Cardiac atrium fibroblast (primary cell): ENCODE data around the gene PSMD13.

- RAMPAGE, long total RNA: no peak
Measured at GRCh38 chr11:197700-197980, 1.1 kb downstream of the ODF3 start.

DNA sequence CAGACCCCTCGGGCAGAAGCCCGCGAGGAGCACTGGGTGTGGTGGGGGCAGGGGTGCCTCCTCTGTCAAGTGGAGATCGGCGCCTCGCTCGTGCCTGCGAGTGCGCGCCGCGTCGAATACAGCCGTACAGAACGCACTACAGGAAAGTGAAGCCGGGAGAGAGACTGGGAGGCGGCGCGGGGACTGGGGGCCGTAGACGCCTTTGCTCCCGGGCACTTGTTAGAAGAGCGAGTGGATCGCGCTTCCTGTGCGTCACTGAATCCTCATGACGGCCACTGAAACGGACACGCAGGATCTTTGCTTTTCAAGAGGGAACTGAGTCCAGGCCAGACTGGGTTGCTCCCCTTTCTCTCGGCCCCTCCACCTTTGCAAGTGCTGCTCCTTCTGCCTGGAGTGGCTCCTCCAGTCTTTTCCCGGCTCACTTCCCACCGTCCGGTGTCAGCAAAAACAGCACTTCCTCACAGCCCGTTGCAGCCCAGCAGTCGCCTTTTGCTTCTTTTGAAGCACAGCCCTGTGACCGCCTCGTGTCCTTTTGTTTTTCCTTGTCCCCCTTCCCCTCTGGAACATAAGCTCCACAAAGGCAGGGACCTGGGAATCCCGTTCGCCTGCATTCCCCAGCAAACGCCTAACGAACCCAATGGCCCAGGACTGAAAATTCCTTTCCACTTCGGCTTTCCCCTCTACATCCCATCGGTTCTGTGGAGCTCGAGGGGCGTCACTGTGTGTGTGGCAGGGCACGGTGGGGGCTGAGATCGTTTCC, 473 bp downstream of the RIC8A start:
- RAMPAGE, long total RNA: no peak

DNA sequence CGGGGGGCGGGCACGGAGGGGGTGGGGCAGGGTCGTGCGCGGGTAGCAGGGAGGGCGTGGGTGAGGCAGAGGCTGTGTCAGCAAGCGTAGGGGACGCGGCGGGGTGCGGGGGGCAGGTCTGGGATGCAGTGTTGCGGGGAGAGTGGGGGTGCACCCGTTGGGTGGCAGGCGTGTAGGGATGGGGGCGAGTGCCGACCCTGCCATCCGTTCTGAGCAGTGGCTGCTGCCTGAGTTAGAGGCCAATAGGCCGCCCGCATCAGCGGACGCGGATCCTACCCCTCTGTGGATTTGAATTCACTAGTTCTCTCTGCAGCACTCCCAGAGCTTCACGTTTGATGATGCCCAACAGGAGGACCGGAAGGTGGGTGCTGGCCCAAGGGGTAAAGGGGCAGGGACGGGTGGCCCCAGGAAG, 1.5 kb downstream of the RIC8A start:
- RAMPAGE, long total RNA: no peak

DNA sequence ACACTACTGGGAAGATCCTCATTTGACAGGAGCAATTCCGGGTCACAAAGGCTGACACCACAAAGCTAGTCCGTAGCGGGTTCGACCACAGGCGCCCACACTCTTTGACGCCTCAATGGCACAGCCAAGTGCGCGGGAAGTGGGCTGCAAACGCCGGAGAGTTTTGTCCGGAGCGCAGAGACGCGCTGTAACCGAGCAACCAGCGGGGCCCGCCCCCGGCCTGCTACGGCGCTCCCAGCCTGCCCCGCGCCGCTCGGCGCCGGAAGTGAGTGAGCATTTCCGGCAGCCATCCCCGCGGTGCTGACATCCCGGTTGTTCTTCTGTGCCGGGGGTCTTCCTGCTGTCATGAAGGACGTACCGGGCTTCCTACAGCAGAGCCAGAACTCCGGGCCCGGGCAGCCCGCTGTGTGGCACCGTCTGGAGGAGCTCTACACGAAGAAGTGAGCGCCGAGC, at the start of gene PSMD13:
PSMD13 (plus strand) TSS at position 272 of the 453 bp plus-strand sequence.
- RAMPAGE, long total RNA: start-site peak on the plus strand centred at position 293 of the sequence, 75 bp wide, 280 and 157 reads in 2 replicates

- RAMPAGE, long total RNA: no peak
Measured at GRCh38 chr11:241671-242197, 5.0 kb downstream of the PSMD13 start.

GRCh38 chr11:295025-295893, 4.1 kb downstream of the IFITM5 start:
- RAMPAGE, long total RNA: no peak

DNA sequence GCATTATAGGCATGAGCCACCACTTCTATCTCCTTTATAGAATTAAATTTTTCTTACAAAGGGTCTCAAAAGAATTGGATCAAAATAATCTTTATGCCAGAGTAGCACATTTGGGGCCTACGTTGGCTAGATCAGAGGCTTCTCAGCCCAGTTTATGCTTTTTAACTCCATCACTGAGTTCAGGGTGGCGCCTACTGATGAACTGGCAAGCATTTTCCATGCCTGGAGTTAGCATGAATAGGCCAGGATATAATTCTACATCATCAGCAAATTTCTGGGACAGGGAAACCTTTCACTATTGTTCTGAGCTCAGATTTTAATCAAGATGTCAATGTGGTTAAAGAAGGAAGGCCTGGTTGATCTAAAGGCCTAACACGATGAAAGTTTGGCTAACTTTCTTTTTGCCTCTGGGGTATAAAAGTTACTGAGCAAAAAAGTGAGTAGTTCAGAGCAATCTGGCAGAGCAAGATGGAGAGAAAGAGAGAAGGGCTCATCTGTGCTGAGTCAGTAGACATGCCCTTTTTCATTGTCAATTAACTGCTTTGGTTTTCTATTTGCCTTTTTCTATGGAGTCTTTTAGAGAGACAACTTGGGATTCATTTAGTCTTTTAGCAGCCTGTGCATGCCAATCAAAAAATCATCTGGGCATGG, 21.7 kb upstream of the IFITM3 start:
- RAMPAGE, long total RNA: no peak

GRCh38 chr11:416120-416724, 1.4 kb upstream of the SIGIRR start:
- RAMPAGE, long total RNA: no peak

GRCh38 chr11:455245-455490, 5.1 kb downstream of the PTDSS2 start:
- RAMPAGE, long total RNA: no peak

GRCh38 chr11:455523-456160, 5.6 kb downstream of the PTDSS2 start:
- RAMPAGE, long total RNA: no peak

- RAMPAGE, long total RNA: no peak
Measured at GRCh38 chr11:469264-470318, 19.5 kb downstream of the PTDSS2 start.

DNA sequence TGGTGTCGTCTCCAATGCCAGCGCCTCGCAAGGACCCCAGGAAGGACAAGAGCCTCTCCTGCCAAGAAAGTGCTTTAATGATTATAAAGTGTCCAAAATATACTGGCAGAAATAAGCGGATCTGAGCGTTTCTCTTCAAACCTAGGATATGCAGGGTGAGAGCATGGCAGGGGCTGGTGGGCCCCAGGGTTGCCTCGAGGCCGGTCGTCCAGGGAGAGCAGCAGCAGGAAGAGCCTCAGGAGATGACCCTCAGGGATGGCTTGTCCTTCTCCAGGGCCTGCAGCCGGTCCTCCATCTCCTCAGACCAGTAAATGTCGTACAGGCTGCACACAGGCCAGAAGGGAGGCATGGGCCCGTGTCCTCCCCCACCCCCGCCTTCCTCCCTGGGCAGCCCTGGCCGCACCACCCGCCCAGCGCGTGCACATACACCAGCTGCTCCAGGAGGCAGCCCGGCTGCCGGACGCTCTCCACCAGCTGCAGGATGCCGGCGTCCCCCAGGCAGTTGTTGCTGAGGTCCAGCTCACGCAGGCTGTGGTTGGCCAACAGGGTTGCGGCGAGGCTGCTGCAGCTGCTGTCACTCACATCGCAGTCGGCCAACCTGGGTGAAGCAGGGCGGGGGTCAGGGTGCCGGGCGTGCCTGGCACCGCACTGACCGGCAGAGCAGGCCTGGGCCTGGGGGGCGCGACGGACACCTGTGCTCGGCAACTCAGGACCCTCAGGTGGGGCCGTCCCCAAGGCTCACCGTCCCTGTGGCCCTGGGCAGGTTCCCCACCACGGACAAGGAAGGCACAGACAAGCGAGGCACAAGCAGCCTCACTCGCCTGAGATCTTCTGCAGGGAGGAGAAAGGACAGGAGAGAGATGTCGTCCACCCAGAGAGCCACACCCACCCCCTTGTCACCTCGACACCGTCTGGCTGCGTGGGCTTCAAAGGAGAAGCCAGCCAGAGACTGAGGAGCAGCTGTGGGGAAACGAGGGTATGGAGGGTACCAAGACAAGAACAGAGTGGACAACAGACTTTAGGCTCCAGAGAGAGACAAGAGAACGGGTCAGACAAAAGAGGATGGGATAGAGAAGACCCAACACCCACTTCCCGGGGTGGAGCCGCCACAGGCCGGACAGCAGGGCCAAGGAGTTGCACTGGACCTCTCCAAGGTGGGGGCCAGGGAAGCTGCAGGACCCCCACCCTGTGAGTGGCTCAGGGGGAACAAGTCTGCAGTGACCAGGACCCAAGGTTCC, 12.2 kb downstream of the RNH1 start:
- RAMPAGE, long total RNA: no peak

DNA sequence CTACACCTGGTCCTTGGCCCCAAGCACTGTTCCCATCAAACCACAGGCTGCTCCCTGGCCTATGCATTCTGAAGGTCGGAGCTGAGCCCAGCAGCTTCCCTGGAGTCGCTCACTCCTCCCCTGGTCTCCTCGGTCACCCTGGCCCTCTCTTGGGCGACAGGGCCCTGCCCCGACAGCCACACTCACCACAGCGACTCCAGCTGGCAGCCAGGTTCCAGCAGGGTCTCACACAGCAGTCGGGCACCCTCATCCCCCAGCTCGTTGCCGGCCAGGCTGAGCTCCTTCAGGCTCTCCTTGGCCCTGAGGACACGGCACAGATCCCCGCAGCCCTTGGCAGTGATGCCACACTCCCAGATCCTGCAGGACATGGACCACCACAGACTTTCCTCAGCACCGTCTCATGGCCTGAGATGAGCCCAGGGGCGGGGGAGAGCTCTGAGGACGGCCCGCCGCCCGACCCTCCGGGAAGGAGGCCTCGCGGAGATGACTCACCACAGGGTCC, 8.7 kb downstream of the RNH1 start:
- RAMPAGE, long total RNA: no peak

DNA sequence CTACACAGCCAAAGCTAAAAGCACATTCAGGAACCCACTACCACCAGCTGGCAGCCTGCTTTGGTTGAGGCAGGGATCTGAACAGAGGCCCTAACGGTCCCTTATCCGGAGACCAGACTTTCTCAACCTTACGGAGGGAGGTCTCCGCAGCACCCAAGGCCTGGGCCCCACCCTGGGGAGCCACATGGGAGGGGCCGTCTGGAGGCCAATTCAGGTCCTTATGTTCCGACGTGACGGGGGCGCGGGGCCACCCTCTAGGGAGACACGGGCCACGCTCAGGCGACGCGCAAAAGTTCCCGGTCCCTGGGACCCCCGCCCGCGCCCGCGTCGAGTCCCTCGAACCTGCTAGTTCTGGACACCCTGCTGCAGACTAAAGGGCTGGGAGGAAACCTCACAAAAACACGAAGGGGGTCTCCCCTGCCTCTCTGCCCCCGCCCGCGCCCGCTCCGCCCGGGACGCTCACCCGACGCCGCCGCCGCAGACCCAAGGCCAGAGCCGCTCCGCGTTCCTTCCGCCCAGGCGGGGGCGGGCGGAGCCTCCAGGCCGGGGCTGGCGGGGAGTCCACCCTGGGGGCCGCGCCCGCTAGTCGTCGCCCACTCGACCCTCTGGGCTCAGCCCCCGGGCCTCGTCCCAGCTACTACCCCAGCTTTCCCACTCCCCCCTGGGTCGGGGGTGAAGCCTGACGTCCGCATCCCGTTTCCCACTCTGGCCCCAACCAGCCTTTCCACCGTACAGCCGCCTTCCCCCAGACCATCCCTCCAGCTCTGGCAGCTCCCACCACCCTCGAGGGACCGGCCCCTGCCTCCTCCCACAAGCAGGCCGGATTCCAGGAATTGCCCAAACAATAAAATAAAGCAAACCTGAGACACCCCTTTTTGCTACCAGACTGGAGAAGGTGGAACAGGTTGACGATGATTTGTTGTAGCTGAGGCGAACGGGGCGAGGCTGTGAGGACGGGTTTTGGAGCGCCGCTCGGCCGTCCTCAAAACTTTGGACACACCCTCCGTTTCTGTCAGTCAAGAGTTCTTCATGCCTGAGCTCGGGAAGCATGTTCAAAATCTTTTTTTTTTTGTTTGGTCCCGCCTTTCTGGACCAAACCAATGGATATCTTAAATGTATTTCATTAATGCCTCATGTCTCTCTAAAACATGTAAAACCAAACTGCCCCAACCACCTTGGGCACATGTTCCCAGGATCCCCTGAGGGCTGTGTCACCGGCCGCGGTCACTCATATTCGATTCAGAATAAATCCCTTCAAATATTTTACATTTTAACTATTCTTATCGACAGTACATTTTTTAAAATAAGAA, 2.6 kb downstream of the RNH1 start:
- RAMPAGE, long total RNA: start-site peak on the minus strand centred at position 508 of the sequence, 48 bp wide, 240 and 47 reads in 2 replicates; start-site peak on the minus strand centred at position 948 of the sequence, 115 bp wide, 358 and 20 reads in 2 replicates

- RAMPAGE, long total RNA: no peak
Measured at GRCh38 chr11:564229-564747, 3.5 kb downstream of the RASSF7 start.

DNA sequence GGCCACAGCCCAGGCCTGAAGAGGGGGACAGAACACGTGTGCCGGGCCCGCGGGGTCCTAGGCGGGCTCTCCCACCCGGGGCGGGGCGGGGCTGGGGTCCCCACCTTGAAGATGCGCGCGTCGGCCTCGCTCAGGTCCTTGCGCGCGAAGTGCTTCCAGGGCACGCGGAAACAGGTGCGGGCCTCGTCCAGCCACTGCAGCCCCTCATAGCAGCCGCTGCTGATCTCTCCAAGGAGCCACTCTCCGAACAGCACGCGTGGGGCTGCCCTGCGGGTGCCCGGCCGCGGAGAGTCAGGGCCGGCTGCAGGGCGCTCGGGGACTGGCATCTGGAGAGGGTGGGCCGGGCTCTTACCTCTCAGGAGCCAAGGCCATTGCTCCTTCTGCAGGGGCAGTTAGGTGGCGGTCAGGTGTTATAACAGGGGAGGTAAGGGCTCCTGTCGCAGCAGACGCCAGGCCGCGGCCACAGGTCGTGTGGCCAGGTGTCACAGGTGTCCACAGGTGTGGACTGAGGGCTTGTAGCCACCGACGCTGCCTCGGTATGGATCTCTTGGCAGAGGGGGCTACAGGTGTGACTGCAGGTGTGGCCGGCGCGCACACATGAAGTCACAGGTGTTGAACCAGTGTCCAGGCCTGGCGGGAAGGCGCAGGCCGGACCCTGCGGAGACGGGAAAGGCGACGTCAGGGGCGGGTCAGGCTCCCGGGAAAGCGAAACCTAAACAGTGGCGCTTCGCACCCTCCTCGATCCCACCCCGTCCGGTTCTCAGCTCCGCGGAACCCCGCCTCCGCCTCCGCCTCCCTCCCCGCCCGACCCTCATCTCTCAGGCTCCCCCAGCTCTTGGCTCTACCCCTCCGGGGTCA, 528 bp downstream of the IRF7 start:
- RAMPAGE, long total RNA: no peak

DNA sequence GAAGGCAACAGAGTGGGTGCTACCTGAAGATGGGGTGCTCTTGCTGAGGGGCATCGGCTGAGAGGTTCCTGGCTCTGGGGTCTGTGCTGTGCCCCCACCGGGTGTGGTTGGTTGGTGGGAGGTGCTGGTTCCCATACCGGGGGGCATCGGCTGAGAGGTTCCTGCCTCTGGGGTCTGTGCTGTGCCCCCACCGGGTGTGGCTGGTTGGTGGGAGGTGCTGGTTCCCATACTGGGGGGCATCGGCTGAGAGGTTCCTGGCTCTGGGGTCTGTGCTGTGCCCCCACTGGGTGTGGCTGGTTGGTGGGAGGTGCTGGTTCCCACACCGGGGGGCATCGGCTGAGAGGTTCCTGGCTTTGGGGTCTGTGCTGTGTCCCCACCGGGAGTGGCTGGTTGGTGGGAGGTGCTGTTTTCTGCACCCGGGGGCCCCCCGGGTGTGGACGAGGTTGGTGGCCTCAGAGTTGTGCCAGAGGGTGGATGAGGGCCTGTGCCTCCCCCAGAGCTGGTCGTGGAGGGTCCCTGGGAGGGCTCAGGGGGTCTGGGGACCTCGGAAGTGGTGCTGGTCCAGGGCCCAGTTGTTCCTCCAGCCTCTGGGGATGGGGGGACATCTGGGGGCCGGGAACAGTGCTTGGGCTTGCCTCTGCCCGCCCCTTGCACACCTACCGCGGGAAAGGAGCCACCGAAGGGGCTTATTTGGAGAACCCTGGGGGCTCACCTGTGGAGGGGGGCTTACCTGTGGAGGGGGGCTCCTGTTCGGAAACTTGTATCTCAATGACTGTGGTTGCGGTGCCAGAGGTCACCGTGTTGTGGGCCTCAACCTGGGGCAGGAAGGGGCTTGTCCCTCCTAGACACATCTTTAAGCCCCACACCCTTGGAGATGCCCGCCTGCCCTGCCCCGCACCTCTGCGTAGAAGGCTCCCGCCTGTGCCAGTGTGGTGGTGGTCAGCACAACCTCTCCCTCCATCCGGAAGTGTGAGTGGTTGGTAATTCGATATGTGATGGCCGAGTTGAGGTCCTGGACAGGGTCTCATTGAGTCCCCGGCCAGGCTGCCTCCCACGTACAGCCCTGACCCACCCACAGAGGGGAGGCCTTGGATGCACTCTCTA, 3.2 kb upstream of the IRF7 start:
- RAMPAGE, long total RNA: no peak

GRCh38 chr11:639585-639959, 2.5 kb downstream of the DRD4 start:
- RAMPAGE, long total RNA: no peak

GRCh38 chr11:762947-763984, 14.0 kb downstream of the GATD1 start:
- RAMPAGE, long total RNA: no peak

- RAMPAGE, long total RNA: no peak
Measured at GRCh38 chr11:794614-795775, 3.1 kb downstream of the SLC25A22 start.